Hair follicle dermal papilla cell (primary cell): ENCODE data around the genes OIT3 and FAM149B1.

- CAGE, long polyA plus RNA: no peak
These were observed 22.6 kb upstream of the C10orf105 start for GRCh38 chr10:71742070-71742672.

GRCh38 chr10:71748516-71749516 lies 24.5 kb downstream of the VSIR start:
- CAGE, long polyA plus RNA: no peak

- CAGE, long polyA plus RNA: no peak
These were observed 22.3 kb downstream of the VSIR start for GRCh38 chr10:71750983-71751533.

DNA sequence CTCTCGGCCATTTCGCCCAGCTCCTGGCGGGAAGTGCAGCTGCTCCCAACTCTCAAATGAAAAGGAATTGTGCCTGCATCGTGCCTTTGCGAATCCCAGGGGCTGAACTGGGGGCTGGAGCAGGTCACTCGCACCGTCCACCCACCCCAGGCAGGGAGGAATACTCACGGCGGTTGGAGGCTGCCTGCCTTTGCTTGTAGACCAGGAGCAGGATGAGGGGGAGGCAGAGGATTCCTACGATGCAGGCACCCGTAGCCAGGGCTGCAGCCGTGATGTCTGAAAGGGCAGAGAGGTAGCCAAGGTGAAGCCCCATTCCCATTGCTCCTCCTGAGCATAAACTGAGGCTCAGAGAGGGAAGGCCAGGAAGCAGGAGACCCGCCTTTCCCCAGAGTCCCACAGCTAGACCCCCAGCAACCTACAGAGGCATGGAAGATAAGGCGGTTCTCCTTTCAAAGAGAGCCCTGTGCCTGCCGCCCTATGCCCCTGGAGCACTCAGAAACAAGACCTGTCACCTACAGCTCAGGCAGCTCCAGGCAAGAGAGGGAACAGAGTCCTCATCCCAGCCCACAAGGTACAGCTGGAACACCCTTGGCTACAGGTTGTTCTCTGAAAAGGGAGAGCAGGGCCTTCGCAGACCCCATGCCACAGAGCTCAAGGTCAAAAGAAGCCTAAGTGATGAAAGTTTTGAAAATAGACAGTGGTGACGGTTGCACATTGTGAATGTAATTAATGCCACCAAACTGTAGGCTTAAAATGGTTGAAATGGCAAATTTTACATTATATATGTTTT lies 17.9 kb downstream of the VSIR start:
- CAGE, long polyA plus RNA: no peak

DNA sequence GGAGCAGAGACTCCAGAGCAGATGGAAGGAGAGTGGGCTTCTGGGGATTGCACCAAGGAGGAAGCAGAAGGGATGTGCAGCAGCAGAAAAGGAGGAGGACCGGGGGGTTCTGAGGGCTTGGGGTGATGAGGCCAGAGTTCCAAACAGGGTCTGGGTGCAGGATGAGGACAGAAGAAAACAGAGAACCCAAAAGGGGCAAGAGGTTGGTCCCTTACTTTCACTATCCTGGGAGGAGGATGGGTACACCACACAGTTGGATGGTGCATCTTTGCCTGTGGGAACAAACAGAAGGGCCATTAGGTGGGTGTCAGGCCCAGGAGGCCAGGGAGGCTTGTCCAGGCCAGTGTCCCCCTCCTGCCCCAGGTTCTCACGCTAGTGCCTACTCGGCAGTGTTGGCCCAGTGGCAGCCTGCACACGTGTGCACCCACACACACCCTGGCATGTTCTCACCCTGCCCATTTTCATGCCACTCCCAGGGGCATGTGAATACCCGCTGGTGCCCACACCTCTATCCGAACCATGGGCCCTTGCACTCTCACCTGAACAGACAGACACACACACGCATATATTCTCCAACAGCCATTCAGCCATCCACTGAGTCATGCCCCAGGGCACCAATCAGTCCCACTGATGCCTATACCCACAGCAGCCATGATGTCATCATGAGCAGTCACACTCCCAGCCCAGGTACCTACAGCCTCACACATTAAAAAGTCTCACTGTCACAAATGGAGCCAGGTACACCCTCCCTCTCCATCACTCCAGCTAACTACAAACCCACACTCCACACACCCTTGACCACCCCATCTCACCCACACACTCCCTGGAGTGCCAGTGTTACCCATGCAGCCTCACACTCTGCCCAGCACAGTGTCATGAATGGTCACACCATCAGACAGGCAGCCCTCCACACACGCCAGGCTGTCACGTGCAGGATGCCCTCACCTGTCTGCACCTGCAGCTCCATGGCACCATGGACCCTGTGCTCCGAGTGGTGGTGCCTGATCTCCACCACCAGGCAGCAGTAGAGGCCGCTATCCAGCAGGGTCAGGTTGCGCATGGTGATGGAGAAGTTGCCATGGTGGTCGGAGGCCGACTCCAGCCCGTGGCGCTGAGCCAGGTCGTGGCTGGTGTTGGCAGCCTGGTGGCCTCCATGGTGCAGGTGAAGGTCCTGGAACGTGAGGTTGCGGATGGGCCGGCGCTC lies 12.3 kb downstream of the VSIR start:
- CAGE, long polyA plus RNA: no peak

- CAGE, long polyA plus RNA: no peak
These were observed 1.2 kb downstream of the VSIR start for GRCh38 chr10:71771935-71772767.

DNA sequence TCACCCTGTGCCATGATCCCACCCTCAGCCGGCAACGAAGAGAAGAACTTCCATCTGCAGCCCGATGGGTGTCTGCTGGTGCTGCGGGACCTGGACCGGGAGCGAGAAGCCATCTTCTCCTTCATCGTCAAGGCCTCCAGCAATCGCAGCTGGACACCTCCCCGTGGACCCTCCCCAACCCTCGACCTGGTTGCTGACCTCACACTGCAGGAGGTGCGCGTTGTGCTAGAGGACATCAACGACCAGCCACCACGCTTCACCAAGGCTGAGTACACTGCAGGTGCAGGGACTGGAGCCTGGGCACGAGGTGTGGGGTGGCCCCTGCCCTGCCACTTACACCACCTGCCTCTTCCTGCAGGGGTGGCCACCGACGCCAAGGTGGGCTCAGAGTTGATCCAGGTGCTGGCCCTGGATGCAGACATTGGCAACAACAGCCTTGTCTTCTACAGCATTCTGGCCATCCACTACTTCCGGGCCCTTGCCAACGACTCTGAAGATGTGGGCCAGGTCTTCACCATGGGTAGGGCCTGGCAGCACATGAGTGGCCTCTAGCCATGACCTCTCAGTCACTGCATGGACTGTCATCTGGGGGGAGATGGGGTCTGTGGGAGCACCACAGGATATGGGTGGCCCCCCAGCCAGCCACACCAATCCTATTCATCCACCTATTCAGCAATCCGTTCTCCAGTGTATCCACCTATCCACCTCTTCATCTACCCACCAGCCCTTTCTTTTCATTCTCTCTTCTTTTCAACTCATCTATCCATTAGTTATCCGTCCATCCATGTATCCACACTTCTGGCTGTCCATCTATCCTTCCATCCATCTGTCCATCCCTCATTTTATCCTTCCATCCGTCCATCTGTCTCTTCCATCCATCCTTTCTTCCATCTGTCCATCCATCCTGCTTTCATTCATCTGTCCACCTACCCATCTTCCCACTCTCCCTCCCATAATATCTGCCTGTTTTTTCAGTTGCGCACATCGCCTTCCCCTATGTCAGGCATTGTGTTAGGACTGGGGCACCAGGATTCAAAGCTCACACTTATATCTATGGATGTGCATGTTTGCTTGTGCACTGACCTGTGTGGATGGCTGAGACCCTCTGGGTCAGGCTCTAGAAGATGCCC lies 34.5 kb upstream of the VSIR start:
- CAGE, long polyA plus RNA: no peak

DNA sequence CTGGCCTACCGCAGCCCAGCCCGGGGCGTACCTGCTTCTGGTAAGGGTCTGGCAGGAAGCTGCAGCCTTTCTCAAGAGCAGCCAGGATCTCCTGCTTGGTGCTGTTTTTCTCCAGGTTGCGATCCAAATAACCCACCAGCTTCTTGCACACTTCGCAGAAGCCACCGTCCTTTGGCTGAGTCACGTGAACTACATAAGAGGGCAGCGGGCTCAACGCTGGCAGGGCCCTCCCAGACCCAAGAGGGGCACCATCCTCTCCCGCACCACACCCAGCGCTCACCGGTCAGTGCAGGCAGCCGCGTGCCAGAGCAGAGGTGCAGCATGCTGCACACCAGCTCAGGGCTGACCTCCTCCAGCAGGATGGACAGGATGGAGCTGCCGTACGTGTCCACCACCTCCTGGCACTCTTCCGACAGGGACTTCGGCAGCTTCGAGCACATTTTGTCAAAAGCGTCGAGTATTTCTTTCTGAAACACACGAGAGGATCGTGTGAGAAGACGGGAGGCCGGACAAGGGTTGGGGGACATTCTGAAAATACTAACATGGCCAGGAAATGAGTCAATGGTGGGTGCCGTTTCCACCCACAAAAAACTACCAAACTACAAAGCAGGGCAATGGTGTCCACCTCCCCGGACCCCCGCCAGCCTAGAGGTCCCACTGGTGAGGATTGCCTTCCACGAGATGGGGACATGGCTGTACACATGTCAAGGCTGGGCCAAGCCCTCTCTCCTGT lies 31.5 kb downstream of the PSAP start:
- CAGE, long polyA plus RNA: no peak

DNA sequence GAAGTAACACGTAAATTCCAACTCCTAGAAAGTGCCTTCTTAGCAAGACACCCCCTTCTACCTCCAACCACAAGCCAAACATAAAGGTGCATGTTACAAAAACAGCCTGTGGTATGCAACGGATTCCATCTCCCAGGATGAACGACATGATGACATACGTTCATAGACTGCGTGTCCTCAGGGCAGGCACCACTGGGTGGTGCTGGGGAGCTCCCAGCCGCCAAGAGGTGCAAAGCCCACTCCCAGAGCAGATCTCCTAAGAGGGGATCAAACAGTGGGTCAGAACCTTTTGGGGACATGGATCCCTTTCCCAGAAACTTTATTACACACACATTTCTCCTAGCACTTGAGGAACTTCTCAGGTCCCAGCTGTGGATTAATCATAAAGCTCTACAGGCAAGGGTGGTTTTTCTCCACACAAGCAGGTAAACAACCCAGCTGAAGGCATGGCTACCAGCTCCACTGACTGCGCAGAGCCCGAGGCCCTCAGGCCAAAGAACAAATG lies 13.9 kb downstream of the PSAP start:
- CAGE, long polyA plus RNA: no peak

DNA sequence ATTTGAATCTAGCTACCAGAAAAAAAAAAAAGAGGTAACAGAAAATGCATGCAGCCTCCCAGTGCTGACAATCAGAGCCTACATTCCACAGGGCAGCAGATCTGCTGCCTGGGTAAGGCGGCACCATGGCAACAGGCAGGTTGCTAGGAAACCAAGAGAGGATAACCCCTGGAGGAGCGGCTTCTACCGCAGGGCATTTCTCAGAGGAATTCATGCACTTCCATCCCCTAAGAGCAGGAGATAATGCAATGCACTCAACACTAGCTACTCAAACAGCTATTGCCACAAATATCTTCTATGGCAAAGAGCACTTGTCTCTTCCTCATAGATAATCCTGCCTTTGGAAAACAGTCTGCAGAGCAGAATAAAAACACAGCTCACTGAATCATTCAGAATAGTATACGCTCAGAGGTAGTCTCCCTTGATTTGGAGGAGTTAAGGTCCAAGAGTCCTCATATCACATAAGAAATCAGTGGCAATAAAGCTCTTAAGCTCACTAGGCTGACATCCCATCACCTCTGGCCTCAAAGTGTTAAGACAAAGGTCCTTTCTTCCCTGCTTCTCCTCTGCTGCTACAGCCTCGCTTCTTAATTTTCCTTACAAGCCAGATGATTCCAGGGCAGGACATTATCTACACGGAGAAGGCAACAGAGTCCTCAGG lies 10.8 kb downstream of the PSAP start:
- CAGE, long polyA plus RNA: no peak

- CAGE, long polyA plus RNA: no peak
These were observed 635 bp upstream of the PSAP start for GRCh38 chr10:71851644-71852128.

DNA sequence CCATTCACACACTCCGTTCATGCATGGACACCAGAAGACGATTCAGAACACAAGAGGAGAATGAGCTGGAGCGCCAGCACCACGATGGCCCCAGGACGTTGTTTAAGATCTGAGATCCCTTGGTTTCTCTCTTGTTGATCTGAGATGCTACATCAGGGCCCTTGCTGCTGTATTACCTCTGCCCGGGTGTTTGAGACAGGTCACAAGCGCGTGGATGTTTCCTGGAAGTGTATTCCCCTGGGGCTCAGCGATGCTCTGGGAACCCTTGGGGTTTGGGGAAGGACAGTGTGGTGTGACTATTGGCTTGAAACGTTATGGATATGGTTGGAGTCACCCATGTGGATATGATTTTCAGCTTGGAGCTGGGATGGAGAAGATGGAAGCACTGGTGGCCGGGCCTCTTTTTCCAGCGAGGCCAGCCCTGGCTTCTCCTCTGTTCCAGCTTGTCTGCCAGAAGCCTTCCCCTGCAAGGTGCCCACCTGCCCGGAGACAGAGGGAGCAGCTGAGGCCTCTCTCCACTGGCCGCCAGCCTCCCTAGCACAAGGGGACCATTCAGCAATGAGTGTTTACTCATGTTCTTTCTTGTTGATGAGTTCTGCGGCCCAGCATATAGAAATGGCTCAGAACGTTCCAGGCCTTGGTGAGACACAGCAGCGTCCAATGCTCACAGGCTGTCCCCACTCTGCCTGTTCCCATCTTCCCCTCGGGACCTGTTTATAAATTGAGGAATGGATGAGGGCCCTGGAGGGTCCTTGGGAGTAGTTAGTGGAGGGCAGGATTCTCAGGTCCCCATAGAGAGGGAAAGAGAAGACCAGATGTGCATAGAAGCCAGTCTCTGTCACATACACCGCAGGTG lies 47.1 kb downstream of the CHST3 start:
- CAGE, long polyA plus RNA: no peak

GRCh38 chr10:72085289-72085883 lies 3.0 kb downstream of the SPOCK2 start:
- CAGE, long polyA plus RNA: no peak

DNA sequence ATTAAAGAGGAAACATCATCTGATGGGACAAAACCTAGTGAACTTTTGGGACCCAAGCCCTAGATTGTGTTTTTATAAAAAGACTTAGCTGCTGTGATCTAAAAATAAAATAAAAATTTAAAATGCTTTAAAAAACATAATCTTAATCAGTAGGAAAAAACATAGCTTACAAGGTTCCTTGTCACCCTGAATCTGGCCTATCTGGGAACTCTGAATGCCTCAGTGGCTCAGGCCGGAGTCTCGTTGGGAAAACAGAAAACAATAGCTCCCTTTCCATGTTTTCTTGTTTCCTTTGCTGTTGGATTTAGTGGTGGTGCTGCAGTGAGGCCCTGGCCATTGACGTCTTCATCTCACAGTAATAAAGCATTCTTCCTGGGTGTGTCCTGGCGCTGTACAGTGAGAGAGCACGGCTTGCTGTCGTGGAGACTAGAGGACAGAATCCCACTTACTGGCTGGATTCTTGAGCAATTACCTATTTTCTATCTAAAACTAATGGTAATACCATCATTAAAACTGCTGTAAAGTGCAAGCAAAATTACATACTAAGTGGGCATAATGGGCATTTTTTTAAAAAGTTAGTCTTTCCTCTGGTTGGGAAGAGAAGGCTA lies 1.2 kb upstream of the SPOCK2 start:
- CAGE, long polyA plus RNA: no peak

DNA sequence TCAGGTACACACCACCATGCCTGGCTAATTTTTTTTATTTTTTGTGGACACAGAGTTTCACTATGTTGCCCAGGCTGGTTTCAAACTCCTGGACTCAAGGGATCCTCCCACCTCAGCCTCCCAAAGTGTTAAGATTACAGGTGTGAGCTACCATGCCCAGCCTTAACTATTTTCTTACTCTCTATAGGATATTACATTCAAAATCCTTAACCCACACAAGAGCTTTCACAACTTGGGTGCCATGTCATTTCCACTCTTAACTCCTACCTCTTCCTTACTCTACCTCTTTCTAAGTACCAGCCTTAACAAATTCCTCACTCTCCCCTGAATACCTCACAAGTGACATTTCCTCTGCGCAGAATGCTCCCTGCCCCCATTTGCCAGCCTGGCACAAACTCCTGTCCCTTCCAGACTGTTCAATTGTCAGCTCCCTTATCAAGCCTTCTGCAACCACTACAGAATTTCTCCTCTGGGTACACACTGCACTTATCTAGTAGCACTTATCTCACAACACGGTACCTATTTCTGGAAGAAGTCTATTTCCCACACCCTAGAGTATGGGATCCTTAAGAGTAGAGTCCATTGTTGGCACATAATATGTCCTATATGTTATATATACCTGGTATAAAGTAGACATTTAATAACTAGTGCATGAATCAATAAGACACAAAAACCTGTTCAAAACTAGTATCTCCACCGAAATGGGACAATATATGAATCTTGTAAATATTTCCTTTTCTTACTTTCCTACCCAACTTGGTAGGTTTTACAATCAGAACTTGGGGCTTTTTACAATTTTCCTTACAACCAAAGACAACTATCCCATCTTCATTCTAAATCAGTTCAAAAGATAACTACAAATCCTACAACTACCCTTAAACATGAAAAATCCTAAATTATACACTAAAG lies 39.1 kb upstream of the ANAPC16 start:
- CAGE, long polyA plus RNA: no peak

DNA sequence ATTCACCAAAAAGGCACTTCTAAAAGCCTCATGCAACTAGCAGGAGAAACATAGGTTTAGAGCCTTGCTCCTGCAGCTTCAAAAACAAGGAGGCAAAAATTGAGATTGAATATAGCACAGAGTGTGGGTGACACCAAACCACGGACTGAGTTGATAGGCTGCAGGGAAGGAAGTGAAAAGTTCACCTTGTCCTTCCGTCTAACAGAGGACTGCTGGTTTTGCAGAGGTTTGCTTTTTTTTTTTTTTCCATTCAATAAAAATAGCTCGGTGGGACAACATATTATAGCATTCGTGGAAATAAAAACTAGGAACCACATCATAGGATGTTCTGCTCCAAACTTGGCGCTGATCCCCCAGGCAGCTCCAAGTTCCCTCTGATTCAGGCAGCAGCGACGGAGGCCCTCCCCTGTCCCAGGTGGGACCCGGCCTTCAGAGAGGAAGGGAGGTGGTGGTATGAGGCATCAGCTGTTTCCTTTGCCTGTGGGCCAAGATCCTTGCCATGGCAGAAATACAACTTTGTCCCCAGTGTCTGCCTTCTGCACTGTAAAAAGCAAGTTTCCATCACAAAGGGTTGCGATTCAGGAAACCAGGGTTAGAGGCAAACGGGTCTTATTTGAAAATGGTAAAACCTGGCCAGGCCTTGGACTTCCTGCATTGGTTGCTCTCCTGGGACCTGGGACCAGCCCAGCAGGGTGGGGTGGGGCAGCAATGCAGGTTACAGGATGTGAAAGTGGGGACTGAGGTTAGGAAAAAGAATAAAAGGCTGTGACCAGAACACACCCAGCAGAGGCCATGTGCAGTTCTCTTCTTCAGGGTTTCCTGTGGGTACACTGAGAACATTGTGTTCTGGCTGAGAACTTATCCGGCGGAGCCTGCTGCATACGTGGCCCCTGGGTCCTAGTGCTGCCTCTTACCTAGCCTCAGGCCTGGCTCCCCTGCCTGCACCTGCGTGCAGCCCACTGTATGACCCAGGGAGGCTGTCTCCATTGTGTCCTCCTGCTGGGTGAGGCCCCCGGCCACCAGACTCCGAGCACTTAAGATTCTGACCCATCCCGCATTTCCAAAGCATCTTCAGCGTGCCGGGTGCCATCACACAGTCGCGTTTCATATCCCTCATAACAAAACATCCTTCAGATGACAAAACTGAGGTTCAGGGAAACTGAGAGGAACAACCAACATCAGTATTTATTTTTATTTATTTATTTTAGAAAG lies 25.2 kb upstream of the DDIT4 start:
- CAGE, long polyA plus RNA: no peak

DNA sequence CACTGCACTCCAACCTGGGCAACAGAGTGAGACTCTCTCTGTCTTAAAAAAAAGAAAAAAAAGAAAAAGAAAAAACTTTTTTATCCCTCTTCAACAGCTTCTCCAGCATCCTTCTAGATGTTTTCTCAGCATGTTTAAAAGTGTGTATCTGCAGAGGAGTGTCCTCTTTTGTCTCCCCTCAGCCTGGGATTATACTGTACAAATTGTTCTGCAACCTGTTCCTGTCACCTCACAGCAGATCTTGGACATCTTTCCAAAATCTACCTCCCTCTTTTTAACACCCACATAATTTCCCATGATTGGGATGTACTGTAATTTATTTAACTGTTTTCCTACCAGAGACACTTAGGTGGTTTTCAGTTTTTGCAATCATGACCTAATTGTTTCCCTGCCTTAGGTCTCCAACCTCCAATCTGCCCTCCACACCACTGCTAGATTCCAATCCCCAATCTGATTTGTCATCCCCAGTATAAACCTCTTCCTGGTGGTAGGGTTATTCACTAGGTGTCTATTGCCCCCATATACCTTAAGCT lies 17.7 kb upstream of the DDIT4 start:
- CAGE, long polyA plus RNA: no peak

GRCh38 chr10:72328091-72329171 lies 26.3 kb downstream of the DNAJB12 start:
- CAGE, long polyA plus RNA: no peak

GRCh38 chr10:72893018-72894064 lies at the start of gene OIT3:
OIT3 (plus strand) TSS chr10:72893739.
- CAGE, long polyA plus RNA: no peak

GRCh38 chr10:73167830-73169102 lies at the start of gene FAM149B1:
FAM149B1 (plus strand) TSS chr10:73168119.
- CAGE, long polyA plus RNA: no peak